Bronchus fibroblast of lung (primary cell): ENCODE results near the genes SH3GLB2 and IER5L.

DNA sequence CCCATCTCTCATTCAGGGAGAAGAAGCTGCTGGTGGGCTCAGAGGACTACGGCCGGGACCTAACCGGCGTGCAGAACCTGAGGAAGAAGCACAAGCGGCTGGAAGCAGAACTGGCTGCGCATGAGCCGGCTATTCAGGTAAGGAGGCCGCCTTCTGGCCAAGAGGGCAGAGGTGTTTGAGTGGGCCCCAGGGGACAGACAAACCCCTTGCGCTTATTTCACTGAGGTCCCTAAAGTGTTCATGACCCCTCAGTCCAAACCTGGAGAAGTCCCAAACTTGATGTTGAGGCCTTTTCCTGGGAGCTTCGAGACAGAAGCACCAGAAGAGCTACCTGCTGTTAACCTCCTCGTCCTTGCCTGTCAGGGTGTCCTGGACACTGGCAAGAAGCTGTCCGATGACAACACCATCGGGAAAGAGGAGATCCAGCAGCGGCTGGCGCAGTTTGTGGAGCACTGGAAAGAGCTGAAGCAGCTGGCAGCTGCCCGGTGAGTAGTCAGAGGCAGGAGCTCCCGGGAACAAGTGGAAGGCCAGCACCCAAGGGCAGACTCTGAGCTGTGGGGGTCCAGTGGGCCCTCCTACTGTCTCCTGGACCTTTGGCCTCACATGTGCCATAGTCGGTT is 38.9 kb downstream of the DYNC2I2 start:
- RAMPAGE, long total RNA = no peak

DNA sequence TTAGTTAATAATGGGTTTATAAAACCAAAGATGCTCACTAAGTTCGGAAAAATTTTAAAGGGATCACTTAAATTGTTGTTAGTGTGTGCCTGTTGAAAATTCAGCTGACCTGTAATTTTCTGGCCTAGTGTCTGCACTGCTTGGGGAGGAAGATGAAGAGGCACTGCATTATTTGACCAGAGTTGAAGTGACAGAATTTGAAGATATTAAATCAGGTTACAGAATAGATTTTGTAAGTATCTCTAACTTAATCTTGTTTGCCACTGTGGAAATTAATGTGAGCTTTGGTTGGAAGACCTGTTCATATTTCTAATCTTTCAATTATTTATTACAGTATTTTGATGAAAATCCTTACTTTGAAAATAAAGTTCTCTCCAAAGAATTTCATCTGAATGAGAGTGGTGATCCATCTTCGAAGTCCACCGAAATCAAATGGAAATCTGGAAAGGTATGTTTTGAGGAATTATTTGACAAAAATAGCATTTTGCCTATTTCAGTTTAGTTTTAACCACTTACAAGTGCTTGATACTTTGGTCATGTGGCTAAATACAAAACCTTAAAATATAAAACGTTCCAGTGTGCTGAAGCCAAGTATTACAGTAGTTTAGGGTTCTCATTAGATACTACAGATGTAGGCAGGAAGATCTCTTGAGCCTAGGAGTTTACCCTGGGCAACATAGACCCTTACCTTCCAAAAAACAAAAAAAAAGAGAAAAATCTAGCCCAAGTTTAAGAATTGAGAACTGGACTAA is 3.7 kb downstream of the SET start:
- RAMPAGE, long total RNA = no peak

DNA sequence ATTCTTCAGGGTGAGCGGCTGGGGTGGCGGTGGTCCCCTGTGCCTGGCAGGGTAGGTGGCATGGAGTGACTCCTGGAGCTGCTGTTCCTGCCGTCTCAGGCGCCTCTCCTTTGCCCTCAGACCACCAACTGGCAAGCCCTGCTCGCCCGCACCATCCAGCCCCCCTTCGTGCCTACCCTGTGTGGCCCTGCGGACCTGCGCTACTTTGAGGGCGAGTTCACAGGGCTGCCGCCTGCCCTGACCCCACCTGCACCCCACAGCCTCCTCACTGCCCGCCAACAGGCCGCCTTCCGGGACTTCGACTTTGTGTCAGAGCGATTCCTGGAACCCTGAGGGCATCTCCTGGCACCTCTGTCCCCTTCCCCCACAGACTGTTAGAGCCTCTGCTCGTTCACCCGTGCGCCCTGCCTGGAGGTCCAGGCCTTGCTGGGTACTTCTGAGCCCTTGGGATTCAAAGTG is 3.6 kb downstream of the ZDHHC12 start:
- RAMPAGE, long total RNA = no peak

DNA sequence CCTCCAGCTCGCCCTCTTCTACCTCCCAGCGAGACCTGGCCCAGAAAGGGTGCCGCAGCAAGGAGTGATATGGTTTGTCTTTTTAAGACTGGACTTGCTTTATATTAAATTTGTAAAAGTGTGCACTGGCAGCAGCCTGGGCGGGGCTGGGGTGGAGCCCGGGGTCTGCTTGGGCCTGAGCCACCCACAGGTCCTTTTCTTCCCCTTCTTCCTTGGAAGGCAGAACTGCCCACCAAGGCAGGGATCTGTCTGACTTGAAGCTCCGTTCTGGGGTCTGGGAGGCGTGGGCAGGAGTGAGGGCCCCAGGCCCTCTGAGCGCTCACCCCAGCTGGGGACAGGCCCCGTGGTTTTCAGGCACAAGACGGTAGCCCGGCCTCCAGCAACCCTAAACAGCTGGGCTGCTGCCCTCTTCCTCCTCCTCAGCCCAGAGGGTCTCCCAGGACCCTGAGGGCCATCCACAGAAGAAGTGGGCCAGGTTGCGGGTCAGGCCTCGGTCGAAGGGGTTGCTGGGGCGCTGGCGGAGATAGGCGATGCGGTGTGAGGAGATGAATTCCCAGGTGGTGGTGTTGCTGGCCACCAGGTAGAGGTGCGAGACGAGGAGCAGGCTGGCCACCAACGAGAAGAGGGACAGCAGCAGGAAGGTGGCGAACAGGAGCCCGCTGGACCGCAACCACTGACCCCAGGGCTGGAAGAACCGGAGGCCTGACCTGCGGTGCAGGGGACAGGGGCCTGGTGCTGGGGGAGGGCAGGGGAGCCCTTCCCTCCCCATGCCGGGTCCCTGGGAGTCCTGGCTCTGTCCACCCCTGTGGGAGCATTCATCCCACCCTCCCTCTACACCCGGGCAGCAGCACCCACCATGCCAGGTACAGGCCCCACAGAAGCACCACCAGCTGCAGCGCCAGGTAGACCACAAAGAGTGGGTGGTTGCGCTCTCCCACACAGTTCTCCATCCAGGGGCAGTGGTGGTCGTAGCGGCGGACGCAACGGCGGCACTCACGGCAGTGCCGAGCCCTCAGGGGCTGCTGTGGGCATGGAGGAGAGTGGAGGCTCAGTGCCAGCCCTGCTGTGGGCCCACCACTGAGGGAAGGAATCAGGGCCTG is 2.8 kb downstream of the ZDHHC12 start:
- RAMPAGE, long total RNA = no peak

DNA sequence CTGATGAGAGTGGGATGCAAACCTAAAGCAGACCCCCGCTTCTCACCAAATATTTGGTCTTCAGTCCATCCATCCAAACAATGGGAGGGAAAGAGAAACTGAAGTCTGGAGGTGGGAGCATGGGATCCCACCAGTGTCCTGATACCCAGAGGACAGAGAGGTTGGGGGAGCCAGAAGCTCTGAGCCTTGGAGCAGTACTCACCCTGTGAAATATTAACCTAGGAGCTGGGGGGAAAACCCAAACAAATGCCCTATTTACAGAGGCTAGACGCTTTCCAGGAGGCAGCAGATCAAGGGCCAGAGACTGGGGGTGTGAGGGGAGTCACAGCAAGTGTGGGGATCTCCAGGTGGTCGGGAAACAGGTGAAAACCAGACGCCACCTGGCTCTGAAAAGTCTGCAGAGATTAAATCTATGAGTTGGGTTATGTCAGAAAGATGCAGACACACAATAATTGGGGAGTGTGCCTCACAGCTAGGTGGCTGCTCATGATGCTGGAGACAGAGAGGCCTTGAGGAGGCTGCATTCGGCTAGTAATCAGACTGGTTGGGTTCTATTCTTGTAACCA is 6.2 kb downstream of the ZER1 start:
- RAMPAGE, long total RNA = no peak

- RAMPAGE, long total RNA = no peak
Measured at GRCh38 chr9:128771042-128771782, 515 bp downstream of the ZER1 start.

GRCh38 chr9:128783541-128784033 is 3.5 kb upstream of the TBC1D13 start:
- RAMPAGE, long total RNA = no peak

DNA sequence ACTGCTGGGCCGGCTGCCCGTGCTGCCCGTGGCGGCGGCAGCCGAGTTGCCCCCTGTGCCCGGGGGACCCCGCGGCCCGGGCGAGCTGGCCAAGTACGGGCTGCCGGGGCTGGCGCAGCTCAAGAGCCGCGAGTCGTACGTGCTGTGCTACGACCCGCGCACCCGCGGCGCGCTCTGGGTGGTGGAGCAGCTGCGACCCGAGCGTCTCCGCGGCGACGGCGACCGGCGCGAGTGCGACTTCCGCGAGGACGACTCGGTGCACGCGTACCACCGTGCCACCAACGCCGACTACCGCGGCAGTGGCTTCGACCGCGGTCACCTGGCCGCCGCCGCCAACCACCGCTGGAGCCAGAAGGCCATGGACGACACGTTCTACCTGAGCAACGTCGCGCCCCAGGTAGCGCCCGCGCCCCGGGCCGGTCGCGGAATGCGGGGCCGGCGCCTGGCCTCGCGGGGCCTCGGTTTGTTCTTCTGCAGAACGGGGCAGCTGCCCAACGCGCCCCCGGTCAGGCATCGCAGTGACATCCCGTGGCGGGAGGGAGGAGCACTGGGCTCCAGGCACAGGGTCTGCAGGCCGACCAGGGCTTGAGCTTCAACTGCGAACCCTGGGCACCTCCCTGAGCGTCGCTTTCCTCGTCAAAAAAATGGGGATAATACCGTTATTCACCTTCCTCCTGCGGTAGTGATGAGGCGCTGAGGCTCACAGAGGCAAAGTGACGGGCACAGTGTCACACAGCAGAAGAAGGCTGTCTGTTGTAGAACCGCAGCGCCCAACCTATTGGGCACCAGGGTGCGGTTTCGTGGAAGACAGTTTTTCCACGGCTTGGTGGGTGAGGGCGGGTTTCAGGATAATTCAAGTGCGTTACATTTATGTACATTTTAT is 730 bp downstream of the ENDOG start:
- RAMPAGE, long total RNA = no peak

DNA sequence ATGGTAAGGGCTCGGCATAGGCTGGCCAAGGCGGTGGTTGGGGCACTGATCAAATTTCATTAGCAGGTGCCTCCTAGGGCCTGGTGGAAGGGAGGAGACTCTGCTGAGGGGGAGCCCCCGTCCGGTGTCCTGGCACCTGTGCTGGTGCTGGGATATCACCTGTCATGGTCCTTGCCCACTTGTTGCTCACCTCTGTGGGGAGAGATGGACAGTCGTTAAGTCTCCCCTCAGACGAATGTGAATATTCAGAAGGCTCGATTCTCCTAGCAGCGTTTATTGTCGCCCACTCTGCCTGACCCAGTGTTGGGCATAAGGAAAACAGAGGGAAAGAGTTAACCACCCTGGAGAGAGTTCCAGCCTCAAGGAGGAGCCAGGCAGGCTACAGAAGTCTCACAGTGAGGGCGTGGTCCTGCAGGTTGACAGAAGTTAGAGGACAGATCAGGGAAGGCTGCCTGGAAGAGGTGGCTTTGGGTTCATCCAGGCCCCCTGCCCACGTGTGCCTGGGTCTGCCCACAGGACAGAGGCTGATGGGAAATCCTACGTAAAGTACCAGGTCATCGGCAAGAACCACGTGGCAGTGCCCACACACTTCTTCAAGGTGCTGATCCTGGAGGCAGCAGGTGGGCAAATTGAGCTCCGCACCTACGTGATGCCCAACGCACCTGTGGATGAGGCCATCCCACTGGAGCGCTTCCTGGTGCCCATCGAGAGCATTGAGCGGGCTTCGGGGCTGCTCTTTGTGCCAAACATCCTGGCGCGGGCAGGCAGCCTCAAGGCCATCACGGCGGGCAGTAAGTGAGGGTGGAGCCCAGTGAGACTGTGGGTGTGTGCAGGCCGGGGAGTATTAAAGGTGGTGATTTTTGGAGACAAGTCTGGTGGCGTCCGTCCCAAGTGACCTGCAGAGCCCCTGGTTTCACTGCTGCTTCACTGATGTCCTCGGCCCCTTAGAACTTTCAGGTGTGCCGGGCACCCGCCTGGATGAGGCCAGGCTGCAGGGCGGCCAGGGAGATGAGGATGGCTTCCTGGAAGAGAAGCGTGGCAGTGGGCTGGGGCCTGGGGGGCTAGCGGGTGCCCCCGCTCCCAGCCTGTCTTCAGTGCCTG is 3.9 kb downstream of the ENDOG start:
- RAMPAGE, long total RNA = no peak

- RAMPAGE, long total RNA = no peak
Measured at GRCh38 chr9:128883387-128883627, 1.4 kb downstream of the LRRC8A start.

- RAMPAGE, long total RNA = no peak
Measured at GRCh38 chr9:128901763-128902781, 18.7 kb upstream of the PHYHD1 start.

DNA sequence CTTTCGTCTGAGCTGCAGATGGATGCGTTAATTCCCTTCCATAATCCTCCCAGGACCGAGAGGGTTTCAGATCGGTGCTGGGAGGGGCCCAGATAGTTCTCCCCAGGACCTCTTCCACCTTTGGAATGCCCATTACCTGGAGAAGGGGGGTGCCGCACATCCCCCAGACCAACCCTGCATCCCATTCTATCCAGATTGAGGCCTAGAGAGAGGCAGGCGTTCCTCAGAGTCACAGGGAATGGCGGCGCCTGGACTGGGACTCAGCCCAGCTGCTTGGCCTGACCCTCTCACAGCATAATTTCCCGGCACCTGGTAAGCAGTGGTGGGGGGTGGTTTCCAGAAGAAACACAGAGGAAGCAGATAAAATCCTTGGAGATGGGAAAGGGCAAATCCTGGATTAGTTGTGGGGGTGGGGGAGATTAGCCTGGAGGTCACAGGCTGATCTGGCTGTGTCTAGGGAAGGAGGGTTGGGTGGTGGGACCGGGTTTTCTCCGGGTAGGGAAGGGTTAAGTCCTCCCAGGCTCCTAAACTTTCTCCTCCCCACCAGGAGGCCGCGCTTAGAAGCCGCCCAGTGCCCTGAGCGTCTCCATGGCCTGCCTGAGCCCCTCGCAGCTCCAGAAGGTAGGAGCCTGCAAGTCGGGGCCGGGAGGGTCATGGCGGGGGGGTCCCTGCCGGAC is 1.1 kb downstream of the PHYHD1 start:
- RAMPAGE, long total RNA = no peak

DNA sequence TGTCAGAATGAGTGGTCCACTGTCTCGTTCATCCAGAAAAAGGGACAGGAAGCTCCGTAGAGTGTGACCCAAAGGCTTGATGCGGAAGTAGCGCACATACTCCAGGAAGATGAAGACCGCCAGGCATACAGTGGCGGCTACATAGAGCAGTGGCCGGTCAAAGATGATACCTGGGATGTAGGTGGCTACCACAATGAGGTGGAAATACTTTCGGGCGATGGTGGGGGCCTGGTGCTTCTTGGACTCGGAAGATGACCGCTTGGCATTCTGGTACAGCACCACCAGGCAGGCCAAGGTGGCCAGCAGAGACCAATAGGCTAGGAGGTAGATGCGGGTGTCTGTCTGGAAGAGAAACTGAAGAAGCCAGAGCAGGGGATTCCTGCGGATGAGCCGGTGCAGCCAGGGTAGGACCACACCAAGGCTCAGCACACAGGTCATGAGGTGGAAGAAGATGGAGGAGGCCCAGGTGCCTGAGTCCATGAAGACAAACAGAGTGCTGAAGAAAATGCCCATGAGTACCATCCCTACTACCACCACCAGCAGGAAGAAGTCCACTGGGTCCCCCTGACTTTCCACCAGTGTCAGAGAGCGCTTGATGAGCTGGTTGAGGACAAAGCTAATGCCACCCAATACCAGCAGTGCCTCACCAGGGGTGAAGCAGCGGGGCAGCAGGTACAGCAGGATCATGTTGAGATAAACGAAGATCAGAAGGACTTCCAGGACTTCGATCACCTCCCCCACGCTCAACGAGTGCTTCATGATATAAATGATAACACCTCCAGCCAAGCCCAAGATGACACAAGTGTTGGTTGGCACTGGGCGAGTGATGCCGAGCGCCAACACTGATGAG is 1.1 kb downstream of the DOLK start:
- RAMPAGE, long total RNA = no peak

- RAMPAGE, long total RNA = no peak
Measured at GRCh38 chr9:129027399-129028440, at the start of gene SH3GLB2. TSS of gene SH3GLB2 (minus strand) at chr9:129028331.

DNA sequence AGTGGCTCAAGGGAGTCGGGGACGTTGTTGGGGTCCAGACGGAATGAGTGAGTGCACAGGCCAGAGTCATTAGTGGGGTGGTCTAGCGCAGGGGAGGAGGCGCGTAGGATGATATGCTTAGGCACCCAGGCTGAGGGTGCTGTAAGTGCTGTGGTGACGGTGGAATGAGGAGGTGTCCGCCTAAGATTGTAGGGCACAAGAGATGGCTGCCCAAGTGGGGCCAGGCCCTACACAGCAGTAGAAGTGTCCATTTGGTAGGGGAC is 704 bp downstream of the MIGA2 start:
- RAMPAGE, long total RNA = no peak

DNA sequence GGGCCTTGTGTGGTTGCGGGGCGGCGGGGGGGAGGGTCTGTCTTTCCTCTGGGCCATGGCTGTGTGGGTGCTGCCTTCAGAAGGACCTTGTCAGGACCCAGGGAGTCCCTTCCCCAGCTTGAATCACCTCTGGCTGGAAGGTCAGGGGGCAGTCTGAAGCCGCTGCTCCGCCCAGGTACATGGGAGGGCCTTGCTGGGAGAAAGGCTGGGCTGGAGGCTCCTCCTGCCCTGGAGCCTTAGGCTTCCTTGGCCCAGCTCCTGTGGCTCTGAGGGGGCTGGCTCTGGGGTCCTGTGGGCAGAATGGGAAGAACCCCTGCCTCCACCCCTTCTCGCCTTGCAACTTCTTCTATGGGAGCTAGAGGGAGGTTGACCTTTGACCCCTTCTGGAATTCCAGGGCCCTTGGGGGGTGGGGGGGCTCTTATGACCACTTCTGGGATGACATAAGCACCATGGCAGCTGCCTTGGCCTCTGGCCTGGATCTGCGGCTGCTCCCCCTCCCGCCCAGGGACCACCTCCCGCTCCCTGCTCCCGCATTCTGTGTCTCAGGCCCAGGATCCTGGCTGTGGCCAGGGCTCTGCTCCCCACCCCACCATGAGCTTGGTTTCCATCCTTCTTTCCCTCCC is 32.2 kb downstream of the IER5L start:
- RAMPAGE, long total RNA = no peak

GRCh38 chr9:129177385-129178382 is at the start of gene IER5L:
TSS of gene IER5L (minus strand) at chr9:129178261.
- RAMPAGE, long total RNA = start-site peak on the minus strand at chr9:129178257-129178262, 88 and 132 reads in 2 replicates

- RAMPAGE, long total RNA = no peak
Measured at GRCh38 chr9:129178868-129179507, 927 bp upstream of the IER5L start.

GRCh38 chr9:129322346-129322834 is 144.3 kb upstream of the IER5L start:
- RAMPAGE, long total RNA = no peak

DNA sequence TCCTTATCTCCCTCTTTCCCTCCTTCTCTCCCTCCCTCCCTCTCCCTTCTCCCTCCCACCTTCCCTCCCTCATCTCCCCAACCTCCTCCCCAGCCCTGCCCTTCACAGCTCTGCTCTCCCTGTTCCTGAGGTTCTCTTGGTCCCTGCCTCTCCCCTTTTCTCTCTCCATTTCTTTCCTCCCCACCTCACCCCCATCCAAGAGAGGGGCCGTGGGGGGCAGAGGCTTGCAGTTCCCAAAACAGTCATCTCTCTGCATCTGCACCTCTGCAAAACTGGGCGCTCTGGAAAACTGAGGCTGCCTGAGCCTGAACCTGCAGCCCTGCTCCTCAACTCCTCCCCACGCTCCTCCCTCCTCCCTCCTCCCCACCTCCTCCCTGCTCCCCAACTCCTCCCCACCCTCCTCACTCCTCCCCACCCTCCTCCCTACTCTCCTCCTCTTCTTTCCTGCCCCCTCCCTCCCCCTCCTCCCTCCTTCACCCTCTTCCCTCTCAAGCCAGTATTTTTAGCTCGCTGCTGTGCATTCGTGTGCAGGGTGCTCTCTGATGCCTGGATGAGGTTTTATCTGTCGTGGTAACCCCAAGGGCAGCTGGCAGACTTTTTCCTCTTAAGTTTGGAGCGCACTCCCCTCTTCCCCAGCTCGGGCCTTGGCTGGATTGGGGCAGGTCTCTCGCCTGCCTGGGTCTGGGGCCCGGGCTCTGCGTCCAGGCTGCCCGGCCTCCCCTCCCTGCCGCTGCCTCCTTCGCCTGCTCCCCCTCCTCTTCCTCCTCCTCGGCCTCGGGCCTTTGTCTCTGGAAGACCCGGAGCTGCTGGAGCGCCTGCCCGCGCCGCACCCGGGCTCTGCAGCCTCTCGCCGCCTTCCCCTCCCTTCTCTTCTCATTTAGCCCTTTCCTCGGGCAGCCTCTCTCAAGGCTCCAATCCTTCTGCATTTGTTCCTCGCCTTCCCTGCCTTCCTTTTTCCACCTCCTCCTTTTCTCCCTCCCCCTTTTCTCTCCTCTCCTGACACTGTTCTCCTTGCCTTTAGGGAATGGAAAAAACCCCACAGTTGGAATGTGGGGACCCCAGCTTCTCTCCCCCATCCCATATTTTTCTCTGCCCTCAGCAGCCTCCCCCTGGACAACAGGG is 218.8 kb downstream of the C9orf50 start:
- RAMPAGE, long total RNA = no peak